AG04450 (cell line): ENCODE measurements around the genes BLOC1S3, MARK4, POLR1G and PPM1N.

- CAGE, long polyA plus RNA: no peak
- RRBS: no CpG with 5 or more reads among the region's 22 CpGs
Measured at GRCh38 chr19:45075483-45075984, 744 bp downstream of the ZNF296 start.

DNA sequence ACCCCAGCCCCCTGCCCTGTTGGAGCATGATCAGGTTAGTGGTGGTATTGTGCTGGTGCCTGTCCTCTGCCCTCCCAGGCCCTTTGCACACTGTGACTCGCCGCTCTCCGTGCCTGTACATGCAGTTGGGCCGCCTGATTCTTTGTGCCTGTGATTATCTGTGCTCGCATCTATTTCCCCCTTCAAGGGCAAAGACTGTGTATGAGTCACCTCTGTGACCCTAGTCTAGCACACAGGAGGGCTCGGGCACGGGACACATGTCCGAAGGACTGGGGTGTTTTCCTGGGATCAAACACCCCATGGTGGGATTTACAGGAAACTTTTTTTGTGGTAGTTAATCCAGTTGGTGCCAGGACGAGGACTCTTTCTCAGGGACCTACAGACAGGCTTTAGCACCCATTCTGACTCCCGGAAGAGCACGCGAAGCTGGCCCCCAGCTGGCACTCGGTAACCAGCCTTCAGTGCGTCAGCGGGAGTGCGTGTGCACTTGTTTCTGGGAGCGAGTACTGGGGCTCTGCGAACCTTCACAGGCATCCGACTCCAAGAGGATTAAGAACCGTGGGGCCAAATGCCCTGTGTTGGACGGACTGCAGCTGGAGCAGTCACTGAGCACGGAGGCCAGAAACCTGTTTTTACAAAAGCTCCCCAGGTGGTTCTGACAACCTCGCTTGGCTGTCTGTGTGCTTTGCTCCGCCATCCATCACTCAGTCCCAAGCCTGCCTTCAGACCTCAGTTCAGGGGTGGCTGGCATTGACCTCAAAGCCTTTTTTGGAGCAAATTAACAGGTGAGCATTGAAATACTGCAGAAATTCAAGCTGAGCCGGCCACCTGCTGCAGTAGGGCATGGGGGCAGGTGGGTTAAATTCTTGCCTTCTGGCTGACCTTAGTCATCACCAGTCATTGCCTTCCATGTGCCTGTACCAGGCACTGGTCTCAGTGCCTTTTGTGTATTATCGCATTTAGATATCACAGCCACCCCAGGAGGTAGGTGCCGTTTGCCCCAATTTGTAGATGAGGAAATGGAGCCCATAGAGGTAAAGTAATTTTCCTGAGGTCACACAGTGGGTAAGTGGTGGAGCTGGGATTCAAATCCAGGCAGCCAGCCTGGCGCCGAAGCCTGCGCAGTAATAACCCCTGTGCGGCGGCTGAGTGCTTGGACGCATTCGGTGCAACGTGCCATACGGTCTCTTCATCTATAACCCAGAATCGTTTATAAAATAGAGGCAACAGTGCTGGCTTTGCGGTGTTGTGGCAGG lies 6.9 kb downstream of the PPP1R37 start:
- CAGE, long polyA plus RNA: no peak
- RRBS: no CpG with 5 or more reads among the region's 38 CpGs

DNA sequence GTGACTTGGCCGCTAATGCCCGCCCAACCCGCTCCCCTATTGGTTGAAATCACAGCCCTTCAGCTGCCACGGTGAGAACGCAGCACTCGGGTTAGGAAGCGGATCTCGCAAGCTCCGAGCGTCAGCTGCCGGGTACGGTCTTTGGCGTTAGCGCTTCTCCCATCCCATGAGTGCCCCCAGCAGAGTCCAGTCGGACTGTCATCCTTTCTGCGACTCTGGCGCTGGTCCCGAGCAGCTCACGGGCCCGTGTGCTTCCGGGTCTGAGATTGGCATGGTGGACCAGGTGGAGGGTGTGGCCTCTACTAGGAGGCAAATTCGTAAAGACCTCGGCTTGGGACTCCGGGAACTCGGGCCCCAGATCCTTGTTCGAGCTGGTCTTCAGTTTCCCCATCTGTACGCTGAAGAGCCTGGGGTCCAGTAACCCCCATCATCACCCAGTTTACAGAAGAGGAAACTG lies at the start of gene BLOC1S3:
TSS of gene BLOC1S3 (plus strand) at position 85 of the 457 bp plus-strand sequence.
- CAGE, long polyA plus RNA: no peak
- RRBS: 2% methylated on average over 4 of the region's 27 CpGs

DNA sequence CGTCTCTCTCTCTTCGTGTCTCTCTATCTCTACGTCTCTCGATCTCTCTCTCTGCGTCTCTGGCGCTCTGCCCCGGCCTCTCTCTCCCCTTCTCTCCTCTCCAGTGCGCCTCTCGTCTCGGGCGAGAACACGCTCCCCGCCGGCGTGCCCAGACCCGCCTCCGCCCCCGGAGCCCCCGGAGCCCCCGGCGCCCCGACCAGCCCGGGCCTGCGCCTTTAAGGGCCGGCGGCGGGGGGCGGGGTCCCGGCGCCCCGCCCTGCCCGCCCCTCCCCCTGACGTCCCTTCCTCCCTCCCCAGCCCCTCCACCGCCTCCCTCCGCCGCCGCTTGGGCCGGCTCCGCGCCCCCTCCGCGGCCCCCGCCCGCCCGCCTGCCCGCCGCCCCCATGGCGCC lies at the start of gene MARK4:
TSS of gene MARK4 (plus strand) at position 286 of the 391 bp plus-strand sequence.
- CAGE, long polyA plus RNA: no peak
- RRBS: 2% methylated on average over 23 of the region's 48 CpGs

DNA sequence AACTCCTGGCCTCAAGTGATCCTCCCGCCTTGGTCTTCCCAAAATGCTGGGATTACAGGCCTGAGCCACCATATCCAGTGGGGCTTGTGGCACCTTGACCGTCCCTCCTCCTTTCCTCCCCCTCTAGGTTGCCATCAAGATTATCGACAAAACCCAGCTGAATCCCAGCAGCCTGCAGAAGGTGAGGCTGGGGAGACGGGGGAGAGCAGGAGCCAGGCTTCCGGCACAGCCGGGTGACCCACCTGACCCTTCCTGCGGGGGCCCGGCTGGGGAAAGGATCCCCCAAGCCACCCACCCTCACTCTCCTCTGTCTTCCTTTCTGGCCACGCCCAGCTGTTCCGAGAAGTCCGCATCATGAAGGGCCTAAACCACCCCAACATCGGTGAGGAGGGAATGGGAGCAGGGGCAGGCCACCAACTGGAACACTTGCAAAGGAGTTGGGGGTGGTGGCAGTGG lies 11.9 kb downstream of the MARK4 start:
- CAGE, long polyA plus RNA: no peak
- RRBS: no CpG with 5 or more reads among the region's 12 CpGs

DNA sequence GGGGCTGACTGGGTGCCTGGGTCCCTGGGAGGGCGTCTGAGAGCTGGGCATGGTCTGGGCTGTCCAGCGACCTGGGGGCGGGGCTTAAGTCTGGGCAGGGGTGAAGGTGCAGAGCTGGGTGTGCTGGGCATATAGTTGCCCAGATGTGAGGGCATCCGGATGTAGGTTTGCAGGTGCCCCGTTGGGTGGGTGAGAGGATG lies 13.8 kb downstream of the MARK4 start:
- CAGE, long polyA plus RNA: no peak
- RRBS: 96% methylated on average over 2 of the region's 5 CpGs

DNA sequence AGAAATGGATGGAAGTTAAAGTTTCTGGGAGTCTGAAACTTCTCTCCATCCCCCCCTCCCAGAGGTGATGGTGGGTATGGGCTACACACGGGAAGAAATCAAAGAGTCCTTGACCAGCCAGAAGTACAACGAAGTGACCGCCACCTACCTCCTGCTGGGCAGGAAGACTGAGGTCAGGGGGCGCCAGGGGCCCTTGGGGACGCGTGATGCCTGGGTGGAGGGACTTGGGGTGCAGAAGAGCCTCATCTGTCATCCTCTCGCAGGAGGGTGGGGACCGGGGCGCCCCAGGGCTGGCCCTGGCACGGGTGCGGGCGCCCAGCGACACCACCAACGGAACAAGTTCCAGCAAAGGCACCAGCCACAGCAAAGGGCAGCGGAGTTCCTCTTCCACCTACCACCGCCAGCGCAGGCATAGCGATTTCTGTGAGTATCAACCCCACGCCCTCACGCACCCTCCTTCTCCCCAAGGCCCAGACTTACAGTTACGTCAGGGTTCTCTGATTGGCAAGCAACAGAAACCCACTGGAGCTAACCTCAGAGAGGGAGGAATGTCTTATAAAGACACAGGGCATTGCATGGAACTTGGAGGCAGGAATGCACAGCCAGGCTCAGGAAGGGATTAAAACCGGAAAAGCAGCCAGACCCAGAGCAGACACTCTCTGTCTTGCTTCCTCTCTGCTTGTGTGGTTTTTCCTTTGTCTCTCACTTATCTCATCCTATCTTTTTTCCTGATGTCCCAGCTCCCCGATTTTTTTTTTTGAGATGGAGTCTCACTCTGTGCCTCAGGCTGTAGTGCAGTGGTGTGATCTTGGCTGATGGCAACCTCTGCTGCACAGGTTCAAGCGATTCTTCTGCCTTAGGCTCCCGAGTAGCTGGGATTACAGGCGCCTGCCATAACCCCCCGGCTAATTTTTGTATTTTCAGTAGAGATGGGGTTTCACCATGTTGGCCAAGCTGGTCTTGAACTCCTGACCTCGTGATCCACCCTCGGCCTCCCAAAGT lies 29.5 kb downstream of the MARK4 start:
- CAGE, long polyA plus RNA: no peak
- RRBS: no CpG with 5 or more reads among the region's 29 CpGs

DNA sequence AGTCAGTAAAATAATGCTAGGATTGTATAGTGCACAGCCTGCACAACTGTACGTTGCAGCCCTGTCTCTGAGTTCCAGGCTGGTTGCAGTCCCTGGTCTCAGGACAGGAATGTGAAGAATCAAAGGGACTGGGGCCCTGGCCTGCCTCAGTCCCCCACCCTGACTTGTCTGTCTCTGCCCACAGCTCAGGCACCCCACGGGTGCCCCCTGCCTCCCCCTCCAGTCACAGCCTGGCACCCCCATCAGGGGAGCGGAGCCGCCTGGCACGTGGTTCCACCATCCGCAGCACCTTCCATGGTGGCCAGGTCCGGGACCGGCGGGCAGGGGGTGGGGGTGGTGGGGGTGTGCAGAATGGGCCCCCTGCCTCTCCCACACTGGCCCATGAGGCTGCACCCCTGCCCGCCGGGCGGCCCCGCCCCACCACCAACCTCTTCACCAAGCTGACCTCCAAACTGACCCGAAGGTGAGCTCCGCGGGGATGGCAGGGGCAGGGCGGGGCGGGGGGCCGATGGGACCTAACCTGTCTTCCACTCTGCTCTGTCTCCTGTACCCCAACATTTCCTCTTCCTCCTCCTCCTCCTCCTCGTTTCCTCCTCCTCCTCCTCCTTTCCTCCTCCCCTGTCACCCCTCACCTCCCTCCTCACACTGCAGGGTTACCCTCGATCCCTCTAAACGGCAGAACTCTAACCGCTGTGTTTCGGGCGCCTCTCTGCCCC lies 25.0 kb downstream of the CKM start:
- CAGE, long polyA plus RNA: no peak
- RRBS: 56% methylated on average over 2 of the region's 25 CpGs

DNA sequence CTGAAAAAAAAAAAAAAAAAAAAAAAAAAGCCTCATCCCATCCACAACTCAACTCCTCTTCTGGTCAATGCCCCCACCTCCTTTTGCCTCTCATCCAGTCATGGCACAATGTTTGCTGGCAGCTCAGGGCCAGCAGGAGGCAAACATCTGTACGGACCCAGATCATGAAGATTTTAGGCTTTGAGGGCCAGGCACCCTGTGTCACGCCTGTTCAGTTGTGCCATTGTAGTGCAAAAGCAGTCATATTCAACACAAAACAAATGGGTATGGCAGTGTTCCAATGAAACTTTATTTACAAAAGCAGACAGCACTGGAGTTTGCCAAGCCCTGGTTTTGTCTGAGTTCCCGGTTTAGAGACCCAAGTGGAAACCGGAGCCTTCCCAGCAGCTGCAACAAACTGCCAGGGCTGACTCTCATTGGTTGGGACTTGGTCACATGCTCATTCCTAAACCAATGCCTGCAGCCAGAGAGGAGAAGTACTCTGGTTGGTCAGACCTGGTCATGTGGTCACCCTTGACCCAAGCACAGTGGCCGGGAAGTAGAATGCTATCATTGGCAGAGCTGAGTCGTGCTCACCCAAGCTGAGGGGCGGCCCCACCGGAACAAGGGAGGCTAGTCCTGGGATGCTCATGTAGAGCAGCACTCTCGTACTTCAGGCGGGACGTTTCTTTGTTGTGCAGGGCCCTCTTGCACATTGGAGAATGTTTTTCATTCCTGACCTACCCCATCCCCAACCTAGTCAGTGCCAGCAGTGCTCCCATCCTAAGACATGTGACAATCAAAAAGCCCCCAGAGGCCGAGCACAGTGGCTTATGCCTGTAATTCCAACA lies 22.1 kb downstream of the CKM start:
- CAGE, long polyA plus RNA: no peak
- RRBS: 68% methylated on average over 4 of the region's 12 CpGs

DNA sequence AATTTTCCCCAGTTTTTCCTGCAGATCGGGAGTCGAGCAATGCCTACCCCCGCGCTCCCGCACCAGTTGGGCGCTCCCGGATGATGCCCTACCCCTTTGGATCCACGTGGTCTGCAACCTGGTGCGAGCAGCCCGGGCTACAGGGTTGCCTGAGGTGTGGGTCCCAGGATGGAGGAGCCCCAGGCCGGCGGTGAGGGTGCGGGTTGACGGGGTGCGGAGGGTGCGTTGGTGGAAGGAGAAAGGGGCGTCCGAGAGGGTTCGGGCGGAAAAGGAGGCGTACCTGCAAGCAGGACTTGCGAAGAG lies at the start of gene POLR1G:
TSS of gene POLR1G (plus strand) at position 116 of the 303 bp plus-strand sequence.
- CAGE, long polyA plus RNA: start-site peak on the plus strand centred at position 134 of the sequence, 42 bp wide, 46 and 135 reads in 2 replicates
- RRBS: 5% methylated on average over 5 of the region's 22 CpGs

- CAGE, long polyA plus RNA: no peak
- RRBS: no CpG with 5 or more reads among the region's 16 CpGs
Measured at GRCh38 chr19:45456077-45456802, 11.6 kb upstream of the FOSB start.

GRCh38 chr19:45472420-45473554 lies 5.0 kb downstream of the FOSB start:
- CAGE, long polyA plus RNA: no peak
- RRBS: 17% methylated on average over 3 of the region's 49 CpGs

DNA sequence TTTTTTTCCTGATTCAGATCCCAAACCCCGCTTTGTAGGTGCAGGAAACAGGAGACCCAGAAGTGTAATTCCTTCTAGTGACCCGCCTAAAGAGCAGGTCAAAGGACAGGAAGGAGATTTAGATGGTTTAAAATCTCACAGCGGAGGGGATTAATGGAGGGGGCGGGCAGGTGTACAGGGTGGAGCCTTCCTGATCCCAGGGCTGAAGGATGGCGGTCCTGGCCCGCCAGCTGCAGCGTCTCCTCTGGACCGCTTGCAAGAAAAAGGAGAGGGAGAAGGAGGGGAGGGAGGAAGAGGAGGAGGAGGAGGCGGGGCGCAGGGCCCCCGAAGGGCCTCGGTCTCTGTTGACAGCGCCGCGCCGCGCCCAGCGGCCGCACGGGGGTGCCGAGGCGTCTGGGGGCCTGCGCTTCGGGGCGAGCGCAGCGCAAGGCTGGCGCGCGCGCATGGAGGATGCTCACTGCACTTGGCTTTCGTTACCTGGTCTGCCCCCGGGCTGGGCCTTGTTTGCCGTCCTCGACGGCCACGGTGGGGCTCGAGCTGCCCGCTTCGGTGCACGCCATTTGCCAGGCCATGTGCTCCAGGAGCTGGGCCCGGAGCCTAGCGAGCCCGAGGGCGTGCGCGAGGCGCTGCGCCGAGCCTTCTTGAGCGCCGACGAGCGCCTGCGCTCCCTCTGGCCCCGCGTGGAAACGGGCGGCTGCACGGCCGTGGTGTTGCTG lies at the start of gene PPM1N:
TSS of gene PPM1N (plus strand) at position 180 of the 716 bp plus-strand sequence.
- CAGE, long polyA plus RNA: no peak
- RRBS: 3% methylated on average over 6 of the region's 61 CpGs

- CAGE, long polyA plus RNA: no peak
- RRBS: no CpG with 5 or more reads among the region's 12 CpGs
Measured at GRCh38 chr19:45600126-45600811, 1.7 kb downstream of the GPR4 start.

- CAGE, long polyA plus RNA: no peak
- RRBS: no CpG with 5 or more reads among the region's 4 CpGs
Measured at GRCh38 chr19:45636867-45637510, 2.2 kb downstream of the EML2 start.

DNA sequence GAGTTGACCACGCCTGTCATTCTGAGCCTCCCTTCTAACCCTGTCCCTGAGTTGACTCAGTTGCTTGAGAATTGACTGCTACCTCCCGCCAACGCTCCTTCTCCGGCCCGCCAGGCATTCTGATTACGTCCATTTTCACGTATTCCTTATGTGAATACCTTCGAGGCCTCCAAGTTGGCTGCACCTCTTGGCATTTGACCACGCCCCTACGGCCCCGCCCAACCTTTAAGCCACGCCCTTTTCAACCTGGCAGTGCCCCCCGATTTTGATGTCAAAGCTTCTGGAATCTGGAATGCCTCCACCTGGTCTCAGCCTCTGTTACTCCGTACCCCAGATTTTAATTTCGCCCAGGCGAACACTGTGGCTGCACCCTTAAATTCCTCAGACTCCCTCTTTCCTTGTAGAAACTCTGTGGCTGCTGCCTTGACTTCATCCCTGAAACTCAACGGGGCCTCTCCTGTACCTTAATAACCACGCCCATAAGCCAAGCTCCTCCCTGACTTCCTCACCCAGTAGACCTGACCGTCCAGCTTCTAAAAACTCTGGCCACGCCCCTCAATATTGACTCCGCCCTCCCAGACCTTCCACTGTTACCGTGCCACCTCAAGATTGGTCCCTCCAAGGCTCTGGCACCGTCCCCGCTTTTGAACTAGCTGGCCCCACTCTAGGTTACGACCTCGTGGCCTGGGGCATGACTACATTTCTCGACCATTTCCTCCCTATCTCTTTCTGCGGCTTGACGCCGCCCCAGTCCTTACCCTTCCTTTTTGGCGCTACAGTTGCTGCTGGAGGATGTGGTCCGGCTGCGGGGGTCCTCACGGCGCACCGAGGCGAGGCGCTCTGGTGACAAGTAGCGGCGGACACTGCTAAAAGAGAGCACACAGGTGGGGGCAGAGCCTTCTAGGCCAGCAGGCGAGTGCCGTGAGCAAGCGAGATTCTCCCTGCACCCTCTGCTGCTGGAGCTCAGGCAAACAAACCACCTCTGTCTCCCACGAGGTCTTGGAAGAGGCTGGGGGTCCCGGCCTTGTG lies 2.0 kb upstream of the EML2 start:
- CAGE, long polyA plus RNA: no peak
- RRBS: no CpG with 5 or more reads among the region's 45 CpGs

DNA sequence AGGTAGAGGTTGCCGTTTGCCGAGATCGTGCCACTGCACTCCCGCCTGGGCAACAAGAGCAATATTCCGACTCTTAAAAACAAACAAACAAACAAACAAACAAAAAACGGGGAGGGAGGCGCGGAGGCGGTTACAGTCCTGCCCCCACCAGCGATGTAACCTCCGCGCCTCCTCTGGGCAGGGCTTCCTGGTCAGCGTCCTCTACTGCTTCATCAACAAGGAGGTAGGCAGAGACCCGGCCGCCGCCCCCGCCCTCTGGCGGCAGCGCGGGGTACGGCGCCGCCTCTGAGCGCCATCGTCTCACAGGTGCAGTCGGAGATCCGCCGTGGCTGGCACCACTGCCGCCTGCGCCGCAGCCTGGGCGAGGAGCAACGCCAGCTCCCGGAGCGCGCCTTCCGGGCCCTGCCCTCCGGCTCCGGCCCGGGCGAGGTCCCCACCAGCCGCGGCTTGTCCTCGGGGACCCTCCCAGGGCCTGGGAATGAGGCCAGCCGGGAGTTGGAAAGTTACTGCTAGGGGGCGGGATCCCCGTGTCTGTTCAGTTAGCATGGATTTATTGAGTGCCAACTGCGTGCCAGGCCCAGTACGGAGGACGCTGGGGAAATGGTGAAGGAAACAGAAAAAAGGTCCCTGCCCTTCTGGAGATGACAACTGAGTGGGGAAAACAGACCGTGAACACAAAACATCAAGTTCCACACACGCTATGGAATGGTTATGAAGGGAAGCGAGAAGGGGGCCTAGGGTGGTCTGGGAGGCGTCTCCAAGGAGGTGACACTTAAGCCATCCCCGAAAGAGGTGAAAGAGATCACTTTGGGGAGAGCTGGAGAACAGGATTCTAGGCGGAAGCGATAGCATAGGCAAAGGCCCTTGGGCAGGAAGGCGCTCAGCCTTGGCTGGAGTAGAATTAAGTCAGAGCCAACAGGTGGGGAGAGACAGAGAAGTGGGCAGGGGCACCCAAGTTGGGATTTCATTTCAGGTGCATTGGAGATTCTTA lies 10.0 kb downstream of the SNRPD2 start:
- CAGE, long polyA plus RNA: no peak
- RRBS: 4% methylated on average over 6 of the region's 58 CpGs

- CAGE, long polyA plus RNA: no peak
- RRBS: no CpG with 5 or more reads among the region's 51 CpGs
Measured at GRCh38 chr19:45717130-45718034, 13.3 kb downstream of the FBXO46 start.

- CAGE, long polyA plus RNA: no peak
- RRBS: no CpG with 5 or more reads among the region's 16 CpGs
Measured at GRCh38 chr19:45764650-45765311, 4.3 kb downstream of the SIX5 start.

GRCh38 chr19:45834896-45835509 lies 19.9 kb upstream of the RSPH6A start:
- CAGE, long polyA plus RNA: no peak
- RRBS: no CpG with 5 or more reads among the region's 7 CpGs